Smooth muscle cell (in vitro differentiated cells): ENCODE measurements around a stretch of chr9.

- RAMPAGE, long total RNA, result no peak
Measured at GRCh38 chr9:114107771-114108397, 8.8 kb upstream of the KIF12 start.

DNA sequence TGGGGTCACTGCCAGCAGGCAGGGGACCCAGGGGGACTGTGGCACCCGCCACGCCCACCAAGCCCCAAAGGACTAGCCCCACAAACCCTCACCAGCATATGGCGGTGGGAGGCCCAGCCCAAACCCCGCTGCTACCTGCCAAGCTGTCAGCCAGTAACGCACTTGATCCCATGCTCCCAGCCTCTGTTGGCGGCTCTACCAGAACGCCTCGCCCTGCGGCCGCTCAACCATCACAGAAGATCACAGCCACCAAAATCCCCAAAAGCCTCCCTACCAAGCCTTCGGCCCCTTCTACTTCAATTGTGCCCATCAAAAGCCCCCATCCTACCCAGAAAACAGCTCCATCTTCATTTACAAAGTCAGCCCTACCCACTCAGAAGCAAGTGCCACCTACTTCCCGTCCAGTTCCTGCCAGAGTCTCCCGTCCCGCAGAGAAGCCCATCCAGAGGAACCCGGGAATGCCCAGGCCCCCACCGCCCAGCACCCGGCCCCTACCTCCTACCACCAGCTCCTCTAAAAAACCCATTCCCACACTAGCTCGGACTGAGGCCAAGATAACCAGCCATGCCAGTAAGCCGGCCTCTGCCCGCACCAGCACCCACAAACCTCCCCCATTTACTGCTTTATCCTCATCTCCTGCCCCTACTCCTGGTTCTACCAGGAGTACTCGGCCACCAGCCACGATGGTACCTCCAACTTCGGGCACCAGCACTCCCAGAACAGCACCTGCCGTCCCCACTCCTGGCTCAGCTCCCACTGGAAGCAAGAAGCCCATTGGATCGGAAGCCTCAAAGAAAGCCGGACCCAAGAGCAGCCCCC, 13.3 kb downstream of the COL27A1 start:
- RAMPAGE, long total RNA, result no peak

DNA sequence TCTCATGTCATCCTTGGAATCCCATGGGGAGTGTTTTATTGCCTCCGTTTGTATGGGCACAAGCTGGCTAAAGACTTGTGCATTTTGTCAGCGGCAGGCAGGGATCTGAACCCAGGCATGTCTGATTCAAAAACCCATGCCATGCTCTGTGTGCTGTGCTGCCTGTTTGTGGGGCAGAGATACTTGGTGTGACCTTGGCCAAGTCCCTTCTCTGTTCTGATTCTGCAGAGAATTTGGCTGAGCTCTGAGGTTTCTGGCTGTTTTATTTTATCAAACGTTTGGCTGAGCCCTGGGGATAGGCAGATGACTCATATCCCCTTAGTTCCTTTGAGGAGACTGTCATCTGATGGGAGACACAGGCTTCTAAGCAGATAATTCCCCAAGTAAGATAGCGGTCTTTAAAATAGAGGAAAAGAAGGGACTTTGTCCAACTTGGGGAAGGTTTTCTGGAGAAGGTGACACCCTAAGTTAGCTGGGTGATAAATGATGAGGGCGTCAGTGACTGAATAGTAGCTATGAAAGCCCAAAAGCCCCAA, 22.3 kb downstream of the COL27A1 start:
- RAMPAGE, long total RNA, result no peak

GRCh38 chr9:114205284-114205655, 49.9 kb downstream of the COL27A1 start:
- RAMPAGE, long total RNA, result no peak

GRCh38 chr9:114264784-114265728, 57.8 kb upstream of the ORM1 start:
- RAMPAGE, long total RNA, result no peak

- RAMPAGE, long total RNA, result no peak
Measured at GRCh38 chr9:114318997-114319590, 3.8 kb upstream of the ORM1 start.

GRCh38 chr9:114331011-114331483, 1.4 kb downstream of the ORM2 start:
- RAMPAGE, long total RNA, result no peak

- RAMPAGE, long total RNA, result no peak
Measured at GRCh38 chr9:114386997-114387486, 740 bp downstream of the AKNA start.

DNA sequence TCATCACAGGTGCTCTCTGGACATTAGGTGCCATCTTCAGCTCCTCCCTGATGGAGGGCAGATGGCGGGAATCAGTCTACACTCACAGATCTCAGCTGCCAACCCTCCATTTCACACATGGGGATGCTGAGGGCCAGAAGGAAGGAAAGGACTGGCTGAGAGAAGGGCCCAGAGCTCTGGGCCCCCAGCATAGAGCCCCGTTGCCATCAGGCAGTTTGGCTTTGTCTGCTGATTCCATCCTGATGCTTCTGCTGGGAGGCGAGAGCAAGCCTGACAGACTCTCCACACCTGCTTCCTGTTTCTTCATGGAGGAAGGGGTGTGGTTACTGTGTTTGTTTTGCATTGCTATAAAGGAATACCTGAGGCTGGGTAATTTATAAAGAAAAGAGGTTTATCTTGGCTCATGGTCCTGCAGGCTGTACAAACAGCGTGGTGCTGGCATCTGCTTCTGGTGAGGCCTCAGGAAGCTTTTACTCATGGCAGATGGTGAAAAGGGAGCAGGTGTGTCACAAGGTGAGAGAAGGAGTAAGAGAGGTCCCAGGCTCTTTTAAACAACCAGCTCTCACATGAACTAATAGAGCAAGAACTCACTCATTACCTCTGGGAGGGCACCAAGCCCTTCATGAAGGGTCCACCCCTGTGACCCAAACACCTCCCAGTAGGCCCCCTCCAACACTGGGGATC, 52.4 kb downstream of the WHRN start:
- RAMPAGE, long total RNA, result no peak

DNA sequence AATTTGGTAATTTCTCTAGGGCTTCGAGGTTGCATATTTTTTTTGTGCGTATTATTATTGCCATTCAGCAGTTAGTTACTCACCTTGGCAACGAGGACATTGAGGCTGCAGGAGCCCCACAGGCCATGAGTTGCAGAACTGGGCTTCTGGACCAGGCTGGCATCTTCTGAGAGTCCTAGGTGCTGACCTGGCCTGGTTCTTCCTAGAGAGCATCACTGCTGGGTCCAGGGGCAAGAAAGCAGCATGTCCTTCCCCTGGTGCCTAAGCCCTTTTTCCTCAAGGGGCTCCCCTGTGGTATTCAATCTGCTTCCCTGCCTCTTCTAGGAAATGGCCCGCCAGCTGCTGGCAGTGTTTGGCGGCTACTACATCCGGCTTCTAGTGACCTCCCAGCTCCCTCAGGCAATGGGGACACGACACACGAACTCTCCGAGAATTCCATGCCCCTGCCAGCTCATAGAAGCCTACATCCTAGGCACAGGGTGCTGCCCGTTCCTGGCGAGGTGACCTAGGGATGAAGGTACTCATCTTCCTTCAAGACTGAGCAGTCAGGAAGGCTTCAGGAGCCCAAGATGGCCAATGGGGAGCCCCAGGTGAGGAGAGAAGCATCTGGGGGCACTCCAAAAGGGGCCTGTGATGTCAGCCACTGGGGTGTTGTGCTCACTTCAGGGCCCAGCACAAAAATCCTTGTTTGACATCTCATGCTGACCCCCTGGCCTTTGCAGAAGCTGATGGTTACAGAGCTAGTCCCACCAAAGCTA, 14.6 kb downstream of the TEX53 start:
- RAMPAGE, long total RNA, result no peak

DNA sequence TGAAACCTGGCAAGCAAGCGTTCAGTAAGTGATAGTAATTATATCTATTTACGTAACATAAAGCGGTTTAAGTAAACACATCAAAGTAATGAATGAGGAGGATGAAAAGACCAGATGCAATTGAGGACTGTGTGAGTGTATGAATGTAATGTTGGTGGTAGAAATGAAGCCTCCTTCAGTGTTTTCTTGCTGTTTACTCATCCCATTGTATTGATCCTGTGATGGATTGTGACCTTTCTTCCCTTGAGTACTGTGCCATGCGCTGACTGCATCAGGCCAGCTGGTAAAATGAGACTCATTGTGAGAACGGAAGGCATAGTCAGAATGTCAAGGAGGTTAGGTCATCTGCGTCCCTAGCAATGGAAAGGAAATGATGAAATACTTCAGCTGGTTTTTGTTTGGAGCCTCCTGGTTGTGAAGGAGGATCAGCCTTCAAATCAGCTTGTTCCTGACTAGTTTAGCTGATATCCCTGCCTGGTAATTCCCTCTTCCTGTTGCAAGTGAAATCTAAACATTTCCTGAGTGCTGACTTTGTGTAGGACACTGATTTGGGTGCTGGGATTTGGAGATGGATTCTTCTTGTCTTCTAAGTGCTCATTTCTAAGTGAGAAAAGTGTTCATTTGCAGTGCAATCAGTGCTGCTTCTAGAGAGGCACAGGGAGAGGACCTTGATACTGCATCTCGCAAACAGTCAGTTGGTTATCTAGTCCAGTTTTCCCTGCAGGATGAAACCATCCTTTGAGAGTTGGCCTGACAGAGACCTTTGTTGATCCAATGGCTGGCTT, 35.5 kb downstream of the TNFSF8 start:
- RAMPAGE, long total RNA, result no peak

- RAMPAGE, long total RNA, result no peak
Measured at GRCh38 chr9:115114842-115115603, 2.9 kb downstream of the TNC start.

- RAMPAGE, long total RNA, result start-site peak on the plus strand at chr9:115650369-115650417, 7 and 5 reads in 2 replicates
Measured at GRCh38 chr9:115649843-115650662, 503.5 kb upstream of the PAPPA start.

DNA sequence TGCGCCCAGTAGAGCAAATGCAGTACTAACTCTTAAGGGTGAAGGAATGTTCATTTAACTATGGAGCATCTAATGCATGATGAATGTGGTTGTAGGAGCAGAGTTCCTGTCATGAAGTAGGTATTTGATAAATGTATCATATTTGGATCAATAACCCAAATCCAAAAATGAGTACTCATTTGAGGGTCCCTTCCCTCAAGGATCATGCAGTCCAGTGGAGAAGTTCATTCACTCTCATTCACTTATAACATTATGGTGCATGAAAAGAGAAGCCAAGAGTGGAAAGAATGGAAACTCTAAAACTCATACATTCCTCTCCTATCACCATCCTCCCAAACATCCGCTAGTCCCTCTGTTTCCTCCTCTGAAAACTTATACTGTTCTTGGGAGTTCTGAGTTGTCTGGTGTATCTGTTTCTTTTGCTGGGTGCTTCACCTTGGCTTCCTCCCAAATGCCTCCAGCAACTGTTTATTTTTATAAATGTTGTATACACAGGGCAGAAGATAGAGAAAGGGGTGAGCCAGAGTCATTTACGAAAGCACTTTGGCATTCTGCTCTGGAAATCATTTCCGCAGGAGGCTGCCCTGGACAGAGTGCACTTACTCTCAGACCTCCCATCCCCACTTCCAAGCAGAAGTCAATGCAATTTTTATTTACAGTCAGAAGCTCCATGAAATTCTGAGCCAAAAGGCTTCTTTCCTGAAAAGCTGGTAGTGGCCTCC, 229.8 kb upstream of the PAPPA start:
- RAMPAGE, long total RNA, result start-site peak on the minus strand centred at position 241 of the sequence, 57 bp wide, 17 and 25 reads in 2 replicates

DNA sequence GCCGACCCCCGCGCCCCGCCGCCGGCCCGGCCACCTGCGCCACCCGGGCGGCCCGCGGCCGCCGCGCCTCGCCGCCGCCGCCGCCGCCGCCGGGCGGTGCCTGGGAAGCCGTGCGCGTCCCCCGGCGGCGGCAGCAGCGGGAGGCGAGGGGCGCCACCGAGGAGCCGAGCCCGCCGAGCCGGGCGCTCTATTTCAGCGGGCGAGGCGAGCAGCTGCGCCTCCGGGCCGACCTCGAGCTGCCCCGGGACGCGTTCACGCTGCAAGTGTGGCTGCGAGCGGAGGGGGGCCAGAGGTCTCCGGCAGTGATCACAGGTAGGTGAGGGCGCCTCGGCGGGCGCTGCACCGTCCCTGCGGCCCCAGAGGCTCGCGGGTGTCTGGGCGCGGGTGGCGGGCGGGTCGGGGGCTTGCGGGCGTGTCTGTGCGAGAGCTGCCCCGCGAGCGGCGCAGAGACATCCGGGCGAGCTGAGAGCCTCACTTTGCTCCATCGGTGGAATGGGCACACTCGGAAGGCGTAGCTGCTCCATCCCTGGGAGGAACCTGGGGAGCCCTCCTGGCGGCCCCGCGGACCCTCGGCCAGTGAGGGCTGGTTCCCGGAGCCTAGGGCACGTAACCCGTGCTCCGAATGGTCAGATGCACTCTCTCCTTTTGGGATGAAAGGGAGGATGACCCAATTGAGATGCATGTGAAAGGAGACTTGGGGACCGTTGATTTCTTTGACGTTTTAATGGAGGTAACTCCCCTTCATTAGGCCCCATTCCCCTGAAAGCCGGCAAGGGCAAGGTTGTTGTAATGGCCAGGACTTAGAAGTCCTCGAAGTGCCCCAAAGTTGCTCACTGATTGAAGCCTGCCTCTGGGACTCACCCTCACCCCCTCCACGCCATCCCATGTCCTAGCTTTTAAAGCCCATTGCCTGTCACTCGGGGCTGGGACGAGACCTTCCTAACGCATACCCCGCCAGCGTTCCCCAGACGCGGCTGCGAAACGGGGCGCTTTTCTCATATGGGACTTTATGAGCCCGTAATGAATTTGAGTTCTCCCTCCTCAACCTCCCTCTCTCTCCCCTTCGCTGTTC, 1.0 kb downstream of the PAPPA start:
- RAMPAGE, long total RNA, result no peak

GRCh38 chr9:116322974-116323575, 169.5 kb downstream of the PAPPA start:
- RAMPAGE, long total RNA, result no peak

DNA sequence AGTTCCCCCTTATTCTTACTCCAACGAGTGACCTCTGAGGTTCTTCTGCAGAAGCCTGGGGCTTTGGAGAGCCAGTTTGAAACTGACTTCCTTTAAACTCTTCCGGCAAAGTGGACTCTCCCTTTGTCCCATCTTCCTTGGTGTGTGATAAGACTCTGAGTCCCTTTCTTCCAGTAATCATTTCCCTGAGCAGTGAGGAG, 137.6 kb upstream of the ASTN2 start:
- RAMPAGE, long total RNA, result no peak

DNA sequence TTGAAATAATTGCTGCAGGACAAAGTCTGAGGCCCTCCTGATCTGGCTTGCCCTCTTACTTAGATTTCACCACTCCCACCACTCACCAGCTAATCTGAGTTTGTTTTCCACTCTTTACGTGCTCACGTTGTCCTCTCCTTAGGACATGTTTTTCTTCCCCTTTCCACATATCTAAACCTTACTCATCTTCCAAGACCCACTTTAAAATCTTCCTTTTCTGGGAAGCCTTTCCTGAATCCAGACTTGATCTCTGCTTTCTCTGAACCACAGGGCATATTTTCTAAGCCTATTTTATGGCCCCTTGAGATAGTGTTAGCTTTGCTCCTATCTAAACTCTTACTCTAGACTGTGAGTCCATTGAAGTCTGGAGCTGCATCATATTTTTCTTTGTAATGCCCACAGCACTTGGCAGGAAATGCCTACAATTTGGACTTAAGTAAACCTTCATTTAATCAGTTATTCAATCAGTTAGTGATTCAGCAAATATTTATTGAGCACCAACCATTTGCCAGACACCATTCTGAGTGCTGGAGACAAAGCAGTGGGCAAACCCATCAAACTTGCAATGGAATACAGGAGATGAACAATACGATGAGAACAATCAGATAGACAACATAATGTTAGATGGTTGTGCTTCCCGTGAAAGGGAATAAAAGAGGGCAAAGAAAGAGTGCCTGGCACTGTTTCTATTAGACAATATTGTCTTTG, 2.5 kb downstream of the TLR4 start:
- RAMPAGE, long total RNA, result no peak

GRCh38 chr9:117782744-117783567, 78.8 kb downstream of the TLR4 start:
- RAMPAGE, long total RNA, result no peak

- RAMPAGE, long total RNA, result no peak
Measured at GRCh38 chr9:118979067-118979536, 390.1 kb downstream of the BRINP1 start.